Neural cell (in vitro differentiated cells): Measurements from ENCODE around the genes BCL2L15, SIKE1 and MAB21L3.

DNA sequence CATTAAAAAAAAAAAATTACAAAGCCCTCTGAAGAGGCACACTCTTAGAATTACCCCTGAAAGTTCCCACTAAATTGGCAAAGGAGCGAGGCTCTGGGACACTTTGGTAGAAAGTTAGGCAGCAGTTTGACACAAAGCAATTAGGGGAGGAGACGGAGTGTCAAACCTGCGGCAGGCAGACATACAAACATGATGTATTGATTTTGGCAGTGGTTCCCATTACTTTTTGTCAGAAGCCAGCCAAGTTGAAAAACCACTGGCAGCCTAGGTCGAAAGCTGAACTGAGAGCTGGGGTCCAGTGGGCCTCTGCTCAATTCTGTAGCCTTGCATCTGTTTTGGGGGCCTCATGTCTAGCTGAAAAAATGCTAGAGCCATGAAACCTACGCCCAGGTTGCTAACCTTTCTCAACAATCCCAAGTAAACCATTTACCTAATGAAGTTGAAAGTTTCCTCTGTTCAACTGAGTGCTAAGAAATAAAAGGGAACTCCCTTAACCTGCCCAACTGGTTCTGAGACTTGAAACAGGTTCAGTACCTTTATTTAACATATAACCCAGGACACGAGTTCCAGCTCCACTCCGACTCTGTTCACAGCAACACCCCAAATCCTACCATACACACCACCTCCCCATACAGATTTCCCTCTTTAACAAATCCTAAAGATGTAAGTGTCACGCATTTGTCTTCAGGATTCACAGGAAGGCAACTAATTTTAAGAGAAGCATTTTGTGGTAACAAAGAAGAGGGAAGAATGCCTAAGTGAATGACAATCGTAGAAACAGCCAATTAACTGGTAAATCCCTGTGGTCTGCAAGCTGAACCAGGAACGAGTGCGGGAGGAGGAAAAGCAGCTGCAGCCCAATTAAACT is 134.8 kb upstream of the MAGI3 start:
- RAMPAGE, long total RNA = no peak

- RAMPAGE, long total RNA = no peak
These were observed 48.0 kb downstream of the MAGI3 start for GRCh38 chr1:113438194-113438753.

DNA sequence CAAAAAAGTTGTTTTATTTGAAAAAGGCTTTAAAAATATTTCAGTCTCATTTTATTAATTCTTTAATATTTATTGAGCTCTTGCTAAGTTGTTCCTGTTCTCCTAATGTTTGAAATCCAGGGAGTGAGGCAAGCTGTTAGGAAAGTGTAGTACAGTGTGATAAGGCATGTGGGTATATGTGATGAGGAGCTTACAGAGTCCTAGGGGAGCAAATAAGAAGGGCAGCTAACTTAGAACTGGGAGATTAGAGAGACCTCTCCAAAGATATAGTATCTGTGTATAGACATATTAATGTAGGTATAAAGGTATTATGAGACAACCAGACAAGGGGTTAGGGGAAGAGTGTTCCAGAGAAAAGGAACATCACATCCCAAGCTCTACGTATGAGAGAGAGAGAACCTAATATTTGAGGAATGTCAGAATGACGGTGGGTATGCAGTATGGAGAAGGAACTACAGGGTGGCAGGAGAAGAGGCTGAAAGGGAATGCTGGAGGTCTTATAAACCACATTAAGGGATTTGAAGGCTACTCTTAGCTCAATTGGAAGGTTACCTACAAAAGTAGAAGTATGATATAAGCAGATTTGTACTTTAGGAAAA is 135.9 kb downstream of the MAGI3 start:
- RAMPAGE, long total RNA = no peak

GRCh38 chr1:113804636-113805152 is 7.6 kb downstream of the RSBN1 start:
- RAMPAGE, long total RNA = no peak

- RAMPAGE, long total RNA = no peak
These were observed 458 bp upstream of the RSBN1 start for GRCh38 chr1:113812789-113813078.

DNA sequence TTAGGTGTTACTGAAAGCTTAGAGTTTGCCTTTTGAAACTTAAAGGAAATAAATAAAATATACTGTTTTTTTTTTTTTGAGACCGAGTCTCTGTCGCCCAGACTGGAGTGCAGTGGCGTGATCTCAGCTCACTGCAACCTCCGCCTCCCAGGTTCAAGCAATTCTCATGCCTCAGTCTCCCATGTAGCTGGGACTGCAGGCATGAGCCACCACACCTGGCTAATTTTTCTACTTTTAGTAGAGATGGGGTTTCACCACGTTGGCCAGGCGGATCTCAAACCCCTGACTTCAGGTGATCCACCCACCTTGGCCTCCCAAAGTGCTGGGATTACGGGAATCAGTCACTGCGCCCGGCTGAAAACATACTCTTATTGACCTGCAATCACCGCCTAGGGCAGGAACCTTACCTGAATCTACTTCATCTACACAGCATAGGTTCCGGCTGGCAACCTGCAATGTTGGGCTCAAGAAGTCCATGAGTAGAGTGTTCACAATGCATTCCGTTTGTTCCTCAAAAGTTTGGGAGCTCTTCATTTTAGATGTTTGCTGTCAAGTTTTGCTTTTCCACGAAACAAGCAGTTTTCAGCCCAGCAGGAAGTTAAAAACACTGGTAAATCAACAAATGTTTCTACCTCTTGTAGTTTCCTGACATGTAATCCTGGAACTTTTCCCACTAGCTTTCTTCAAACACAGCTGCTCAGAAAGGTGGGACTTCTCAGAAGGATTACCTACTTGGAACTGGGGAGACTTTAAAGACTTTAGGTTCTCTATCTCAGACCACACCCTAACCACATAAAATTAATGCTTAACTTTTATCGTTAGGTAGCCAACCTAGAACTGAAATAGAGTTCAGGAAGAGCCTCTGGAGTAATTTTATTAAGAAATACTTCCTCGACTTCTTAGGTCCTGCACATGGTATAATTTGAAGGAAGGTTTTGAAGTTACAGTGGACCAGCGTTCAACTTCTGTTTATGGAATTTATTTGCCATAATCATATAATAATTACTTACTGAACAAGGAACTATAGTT is at the start of gene BCL2L15:
TSS of gene BCL2L15 (minus strand) at position 740 of the 1,029 bp plus-strand sequence.
- RAMPAGE, long total RNA = no peak

DNA sequence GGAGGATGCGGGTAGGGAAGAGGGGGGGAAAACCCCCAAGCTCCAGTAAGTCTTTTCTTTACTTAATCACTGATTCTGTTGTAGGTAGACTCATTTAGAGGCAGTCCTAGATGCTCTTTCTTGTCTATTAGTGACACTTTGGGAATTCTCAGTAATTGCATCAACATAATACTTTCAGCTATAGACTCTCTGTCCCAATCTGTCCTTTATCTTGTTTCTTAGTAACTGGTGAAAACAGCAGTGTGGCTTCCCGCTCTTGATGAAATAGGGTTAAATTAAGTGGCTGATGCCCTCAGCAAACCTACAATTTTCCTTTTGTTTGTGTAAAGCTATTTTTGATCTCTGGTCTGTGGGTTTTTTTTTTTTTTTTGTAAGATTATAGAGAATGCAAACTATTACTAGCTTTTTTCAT is 1.7 kb downstream of the HIPK1 start:
- RAMPAGE, long total RNA = no peak

DNA sequence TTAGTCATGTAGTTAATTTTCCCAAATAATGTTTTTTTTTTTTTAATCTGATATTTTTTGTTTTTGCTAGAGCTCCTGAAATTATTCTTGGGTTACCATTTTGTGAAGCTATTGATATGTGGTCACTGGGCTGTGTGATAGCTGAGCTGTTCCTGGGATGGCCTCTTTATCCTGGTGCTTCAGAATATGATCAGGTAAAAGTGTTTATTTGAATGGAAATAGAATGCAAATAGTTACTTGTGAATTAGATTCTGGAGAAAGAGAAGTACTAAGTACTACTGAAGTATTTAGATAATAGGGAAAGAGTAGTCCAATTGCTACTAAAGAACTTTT is 23.5 kb downstream of the HIPK1 start:
- RAMPAGE, long total RNA = no peak

- RAMPAGE, long total RNA = no peak
These were observed 120.5 kb downstream of the TRIM33 start for GRCh38 chr1:114390436-114391040.

GRCh38 chr1:114395284-114396272 is 115.4 kb downstream of the TRIM33 start:
- RAMPAGE, long total RNA = no peak

DNA sequence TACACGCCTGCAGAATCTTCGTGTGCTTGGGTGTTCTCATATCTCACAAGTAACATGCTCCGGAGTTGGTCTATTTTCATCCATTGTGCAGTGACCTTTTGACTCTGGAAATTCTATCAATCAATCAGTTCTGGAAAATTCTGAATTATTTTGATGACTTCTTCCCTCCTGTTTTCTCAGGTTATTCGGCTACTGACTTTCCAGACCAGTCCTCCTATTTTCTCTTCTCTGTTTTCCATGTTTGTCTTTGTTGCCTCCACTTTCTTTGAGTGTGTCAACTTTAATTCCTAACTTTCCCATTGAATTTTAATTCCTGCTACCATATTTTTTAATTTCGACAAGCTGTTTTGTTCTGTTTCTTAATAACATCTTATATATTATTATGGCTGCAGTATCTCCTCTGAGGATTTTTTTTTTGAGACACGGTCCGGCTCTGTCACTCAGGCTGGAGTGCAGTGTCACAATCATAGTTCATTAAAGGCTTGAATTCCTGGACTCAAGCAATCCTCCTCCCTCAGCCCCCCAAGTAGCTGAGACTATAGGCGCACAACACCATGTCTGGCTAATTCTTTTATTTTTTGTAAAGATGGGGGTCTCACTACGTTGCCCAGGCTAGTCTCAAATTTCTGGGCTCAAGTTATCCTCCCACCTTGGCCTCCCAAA is 16.1 kb downstream of the BCAS2 start:
- RAMPAGE, long total RNA = no peak

- RAMPAGE, long total RNA = start-site peak on the minus strand at chr1:114780566-114780659, 1,393 and 1,499 reads in 2 replicates
These were observed at the start of gene SIKE1 for GRCh38 chr1:114779982-114780973. SIKE1 (minus strand) TSS chr1:114780685.

GRCh38 chr1:115139083-115139476 is 49.8 kb upstream of the TSPAN2 start:
- RAMPAGE, long total RNA = no peak

GRCh38 chr1:115642329-115643172 is 781 bp downstream of the VANGL1 start:
- RAMPAGE, long total RNA = no peak

DNA sequence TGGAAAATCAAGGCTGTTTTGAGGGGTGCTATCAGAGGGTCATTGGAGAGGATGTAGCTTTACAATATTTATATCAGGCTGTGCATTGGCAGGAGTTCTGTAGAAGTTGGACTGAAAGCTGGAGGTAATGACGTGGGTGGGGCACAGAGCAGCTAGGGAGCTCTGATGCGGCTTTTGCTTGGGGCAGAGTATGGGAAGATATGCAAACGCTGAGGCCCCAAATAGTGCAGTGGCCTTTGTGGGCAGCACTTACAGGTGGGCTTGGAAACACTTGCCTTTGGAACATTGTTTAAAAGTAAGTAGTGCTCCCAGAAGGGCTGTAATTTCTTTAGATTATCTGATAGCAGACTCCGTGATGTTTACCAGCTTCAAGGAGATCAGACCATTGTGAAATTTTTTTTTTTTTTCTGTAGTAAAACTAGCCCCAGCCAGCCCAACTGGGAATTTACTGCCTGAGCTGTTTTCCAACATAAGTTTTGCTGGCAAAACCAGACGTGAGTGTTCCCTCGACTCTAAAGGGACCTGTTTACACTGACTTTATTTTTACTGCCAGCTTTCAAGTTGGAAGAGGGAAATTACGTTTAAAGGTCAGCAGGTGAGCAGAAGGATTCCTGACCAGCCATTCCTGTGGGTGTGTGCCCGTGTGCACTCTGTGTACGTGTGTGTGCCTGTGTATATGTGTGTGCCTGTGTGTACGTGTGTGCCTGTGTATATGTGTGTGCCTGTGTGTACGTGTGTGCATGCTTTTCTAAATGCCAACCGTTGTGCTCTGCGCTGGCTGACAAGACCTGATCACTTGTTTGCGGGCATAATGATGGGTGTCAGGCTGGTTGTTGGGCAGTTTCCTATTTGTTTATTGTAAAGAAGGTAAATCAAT is at the start of gene MAB21L3:
TSS of gene MAB21L3 (plus strand) at position 184 of the 877 bp plus-strand sequence.
- RAMPAGE, long total RNA = no peak

DNA sequence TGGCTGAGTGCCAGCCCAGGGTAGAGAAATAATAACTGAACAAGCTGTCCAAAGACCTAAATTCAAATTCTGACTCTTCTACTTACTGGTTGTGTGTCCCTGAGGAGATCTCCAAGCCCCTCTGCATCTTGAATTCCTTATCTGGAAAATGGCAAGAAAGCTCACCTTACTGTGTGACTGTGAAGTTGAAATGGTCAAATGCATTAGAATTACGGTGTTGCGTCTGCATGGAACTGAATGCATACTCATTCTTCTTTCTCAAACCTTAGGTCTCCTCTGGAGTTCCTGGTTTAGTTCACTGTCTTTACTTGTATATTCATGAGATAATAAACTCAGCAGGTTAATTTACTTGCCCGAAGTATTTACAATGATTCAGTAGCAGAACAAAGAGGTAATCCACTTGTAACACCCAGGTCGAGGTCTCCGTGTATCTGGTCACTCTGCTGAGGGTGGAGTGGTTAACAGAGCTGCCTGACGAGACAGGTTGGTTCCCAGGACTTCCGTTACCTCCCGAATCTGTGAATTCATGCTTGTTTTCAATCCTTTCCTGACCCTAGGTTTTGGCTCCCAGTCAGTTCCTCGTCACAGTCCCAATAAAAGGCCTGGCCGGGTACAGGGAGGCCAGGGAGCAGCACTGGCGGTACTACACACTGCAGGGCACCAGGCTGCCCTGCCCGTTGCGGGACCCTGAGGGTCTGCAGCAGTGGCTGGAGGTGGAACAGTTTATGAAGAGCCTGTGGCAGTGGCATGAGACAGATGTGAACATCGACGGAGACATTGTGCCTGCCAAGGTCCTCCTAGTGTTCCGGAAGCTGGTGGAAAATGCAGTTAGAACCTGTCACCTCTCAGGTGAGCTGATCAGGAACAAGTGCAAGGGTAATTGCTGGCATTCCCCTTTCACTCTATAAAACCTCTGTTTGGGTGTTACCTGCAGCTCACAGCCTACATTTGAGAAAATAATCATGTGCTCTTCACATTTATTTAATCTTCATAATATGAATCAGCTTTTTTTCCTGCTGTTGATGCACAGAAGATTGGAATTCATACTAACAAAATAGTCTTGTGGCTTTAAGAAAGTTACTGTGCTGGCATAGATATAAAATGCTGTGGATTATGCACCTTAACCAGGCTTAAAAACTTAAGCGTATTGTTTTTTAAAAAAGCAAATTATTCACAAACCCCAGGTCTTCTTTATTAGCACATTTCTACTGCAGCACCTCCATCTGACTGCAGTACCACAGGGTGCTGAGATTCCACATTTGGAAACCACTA is 12.7 kb downstream of the MAB21L3 start:
- RAMPAGE, long total RNA = no peak

- RAMPAGE, long total RNA = no peak
These were observed 130.3 kb upstream of the ATP1A1 start for GRCh38 chr1:116242461-116243358.

- RAMPAGE, long total RNA = start-site peak on the minus strand at chr1:116418559-116418598, 80 and 37 reads in 2 replicates
These were observed 45.3 kb downstream of the ATP1A1 start for GRCh38 chr1:116418019-116419122.

GRCh38 chr1:116432328-116432670 is 59.3 kb downstream of the ATP1A1 start:
- RAMPAGE, long total RNA = no peak

GRCh38 chr1:116465563-116466733 is 92.9 kb downstream of the ATP1A1 start:
- RAMPAGE, long total RNA = no peak